SK-MEL-5 (cell line): ENCODE measurements around the genes JPT1, MRPS7, TMEM94, CASKIN2, LLGL2, SMIM5 and SAP30BP.

GRCh38 chr17:75152542-75153139 lies 1.7 kb downstream of the JPT1 start:
RAMPAGE:
- cytosol, long total RNA, result no peak
- long total RNA, result no peak
- nucleus, long total RNA, result no peak

RAMPAGE:
- cytosol, long total RNA, result no peak
- long total RNA, result start-site peak on the minus strand at chr17:75154514-75154519, 2,570 and 725 reads in 2 replicates
- nucleus, long total RNA, result start-site peak on the minus strand at chr17:75154454-75154518, 279 and 96 reads in 2 replicates
Measured at GRCh38 chr17:75154026-75155012, at the start of gene JPT1. TSS of gene JPT1 (minus strand) at chr17:75154512.

DNA sequence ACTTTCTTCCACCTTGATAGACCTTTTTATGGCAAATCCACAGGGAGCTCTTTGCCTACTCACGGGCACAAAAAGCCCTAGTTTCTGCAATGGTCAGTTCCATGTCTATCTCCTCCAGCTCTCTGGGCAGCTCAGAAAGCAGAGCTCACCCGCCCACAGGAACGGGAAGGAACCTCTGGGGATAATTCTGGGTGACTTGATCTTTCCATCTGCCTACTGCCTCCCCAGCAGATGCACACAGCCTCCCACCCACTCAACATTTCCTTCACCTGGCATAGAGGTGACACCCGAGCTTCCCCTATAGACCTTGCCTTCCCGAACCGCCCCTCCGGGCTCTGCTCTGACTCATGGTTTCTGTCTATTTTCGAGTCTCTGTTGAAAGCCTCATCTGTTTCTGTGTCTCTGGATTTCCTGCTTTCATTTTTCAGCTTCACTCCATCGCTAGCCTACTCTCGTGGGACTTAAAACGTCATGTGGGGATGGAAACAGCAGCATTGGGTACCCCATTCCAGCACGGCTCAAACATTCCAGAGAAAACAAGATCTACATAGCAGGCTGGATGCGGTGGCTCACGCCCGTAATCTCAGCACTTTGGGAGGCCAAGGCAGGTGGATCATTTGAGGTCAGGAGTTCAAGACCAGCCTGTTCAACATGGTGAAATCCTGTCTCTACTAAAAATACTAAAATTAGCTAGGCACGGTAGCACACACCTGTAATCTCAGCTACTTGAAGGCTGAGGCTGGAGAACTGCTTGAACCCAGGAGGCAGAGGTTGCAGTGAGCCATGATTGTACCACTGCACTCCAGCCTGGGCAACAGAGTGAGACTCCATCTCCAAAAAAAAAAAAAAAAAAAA lies 11.3 kb downstream of the GGA3 start:
RAMPAGE:
- cytosol, long total RNA, result no peak
- long total RNA, result no peak
- nucleus, long total RNA, result no peak

RAMPAGE:
- cytosol, long total RNA, result start-site peak on the plus strand at chr17:75261866-75261906, 6,396 and 6,036 reads in 2 replicates
- long total RNA, result start-site peak on the plus strand at chr17:75261866-75261900, 4,303 and 4,412 reads in 2 replicates
- nucleus, long total RNA, result start-site peak on the plus strand at chr17:75261879-75261897, 972 and 665 reads in 2 replicates
Measured at GRCh38 chr17:75261806-75263076, at the start of gene MRPS7. TSS of gene MRPS7 (plus strand) at chr17:75261879.

GRCh38 chr17:75266545-75267192 lies 4.4 kb downstream of the MIF4GD start:
RAMPAGE:
- cytosol, long total RNA, result no peak
- long total RNA, result no peak
- nucleus, long total RNA, result no peak

RAMPAGE:
- cytosol, long total RNA, result no peak
- long total RNA, result no peak
- nucleus, long total RNA, result no peak
Measured at GRCh38 chr17:75270115-75271067, 640 bp downstream of the MIF4GD start.

RAMPAGE:
- cytosol, long total RNA, result no peak
- long total RNA, result no peak
- nucleus, long total RNA, result start-site peak on the plus strand at chr17:75456600-75456721, 75 and 43 reads in 2 replicates
Measured at GRCh38 chr17:75456314-75456767, at the start of gene TMEM94. TSS of gene TMEM94 (plus strand) at chr17:75456635.

GRCh38 chr17:75494247-75494881 lies 21.0 kb downstream of the CASKIN2 start:
RAMPAGE:
- cytosol, long total RNA, result no peak
- long total RNA, result no peak
- nucleus, long total RNA, result no peak

DNA sequence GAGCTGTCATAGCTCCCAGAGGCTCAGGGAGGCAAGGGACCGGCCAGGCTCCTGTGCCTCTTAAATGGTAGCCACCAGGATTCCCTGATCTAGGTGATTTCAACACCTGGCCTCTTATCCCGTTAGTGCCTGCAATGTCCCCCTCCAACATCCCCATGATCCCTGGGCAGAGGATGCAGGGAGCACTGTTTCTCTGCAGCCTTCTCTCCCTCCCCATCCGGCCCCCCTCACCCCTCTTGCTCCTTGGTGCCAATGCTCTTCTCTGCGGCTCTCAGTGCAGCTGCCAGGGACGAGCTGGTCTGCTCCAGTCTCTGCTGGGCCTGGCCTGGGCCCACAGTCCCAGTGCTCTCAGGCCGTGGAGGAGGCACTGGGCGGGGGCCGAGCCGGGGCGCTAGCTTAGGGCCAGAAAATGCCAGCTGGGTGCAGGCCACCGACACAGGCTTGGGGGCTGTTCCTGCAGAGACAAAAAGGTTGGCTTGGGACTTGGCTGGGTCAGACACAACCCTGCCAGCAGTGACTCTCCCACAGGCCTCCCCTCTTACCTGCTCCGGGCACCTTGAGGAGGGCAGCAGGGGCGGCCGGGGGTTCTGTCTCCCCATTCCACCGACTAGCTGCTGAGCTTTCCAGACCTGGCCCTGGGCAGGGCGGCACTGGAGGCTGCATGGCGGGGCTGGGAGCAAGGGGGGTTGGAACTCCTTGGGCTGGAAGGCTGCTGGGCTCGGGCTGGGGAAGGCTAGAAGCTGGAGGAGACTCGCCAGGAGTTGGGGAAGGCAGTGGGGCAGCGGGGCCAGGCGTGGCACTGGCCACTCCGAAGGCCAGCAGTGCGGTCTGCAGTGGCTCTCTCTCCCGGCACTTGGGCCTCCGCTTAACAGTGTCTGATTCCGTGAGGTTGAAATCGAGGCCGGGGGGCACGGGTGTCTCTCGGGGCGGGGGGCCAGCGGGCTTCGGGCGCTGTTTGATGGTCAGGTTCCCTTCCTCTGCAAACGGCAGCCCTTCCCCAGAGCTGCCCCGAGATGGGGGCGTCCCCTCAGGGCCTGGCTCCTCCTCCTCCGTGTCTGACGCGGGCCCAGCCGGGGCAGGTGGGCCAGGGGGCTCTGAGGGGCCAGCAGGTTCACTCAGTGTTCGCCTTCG lies 13.7 kb downstream of the CASKIN2 start:
RAMPAGE:
- cytosol, long total RNA, result no peak
- long total RNA, result no peak
- nucleus, long total RNA, result no peak

GRCh38 chr17:75513816-75514214 lies 1.5 kb downstream of the CASKIN2 start:
RAMPAGE:
- cytosol, long total RNA, result no peak
- long total RNA, result no peak
- nucleus, long total RNA, result no peak

DNA sequence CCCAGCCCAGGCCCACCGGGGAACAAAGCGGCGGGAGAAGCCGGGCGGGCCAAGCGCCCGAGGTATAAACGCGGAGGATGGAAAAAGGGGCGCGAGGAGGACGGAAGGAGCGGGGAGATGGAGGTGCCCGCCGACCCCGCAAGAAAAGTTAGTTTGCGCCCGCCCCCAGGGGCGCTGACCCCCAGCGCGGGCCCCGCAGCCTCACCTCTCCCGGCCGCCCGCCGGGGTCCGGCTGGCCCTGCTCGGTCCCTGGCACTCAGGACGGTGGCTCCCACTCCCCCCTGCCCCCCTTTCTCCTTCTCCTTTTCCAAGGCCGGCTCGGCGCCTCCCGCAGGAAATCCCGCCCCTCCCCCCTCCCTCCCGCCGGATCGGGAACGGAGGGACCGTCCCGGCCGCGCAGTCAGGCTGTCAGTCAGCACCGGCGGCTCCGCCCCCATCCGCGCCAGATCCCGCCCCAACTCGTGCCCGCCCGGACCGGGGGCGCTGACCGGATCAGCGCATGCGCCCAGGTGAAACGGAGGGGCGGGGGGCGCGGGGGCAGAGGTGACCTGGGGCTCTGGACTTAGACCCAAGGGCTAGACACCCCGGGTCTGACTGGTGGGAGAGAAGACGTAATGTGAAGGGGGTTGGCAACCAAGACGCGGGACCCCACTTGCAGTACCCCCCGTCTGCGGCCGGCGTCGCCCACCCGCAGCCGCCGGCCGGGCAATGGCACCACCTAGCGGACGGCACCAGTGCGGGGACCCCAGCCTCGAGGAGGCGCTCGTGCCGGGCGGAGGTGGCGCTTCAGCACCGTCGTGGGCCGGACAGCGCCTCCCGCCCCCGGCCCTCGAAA lies at the start of gene CASKIN2:
Gene CASKIN2, minus strand, starts transcription at position 342 of the 835 bp plus-strand sequence.
RAMPAGE:
- cytosol, long total RNA, result no peak
- long total RNA, result no peak
- nucleus, long total RNA, result no peak

DNA sequence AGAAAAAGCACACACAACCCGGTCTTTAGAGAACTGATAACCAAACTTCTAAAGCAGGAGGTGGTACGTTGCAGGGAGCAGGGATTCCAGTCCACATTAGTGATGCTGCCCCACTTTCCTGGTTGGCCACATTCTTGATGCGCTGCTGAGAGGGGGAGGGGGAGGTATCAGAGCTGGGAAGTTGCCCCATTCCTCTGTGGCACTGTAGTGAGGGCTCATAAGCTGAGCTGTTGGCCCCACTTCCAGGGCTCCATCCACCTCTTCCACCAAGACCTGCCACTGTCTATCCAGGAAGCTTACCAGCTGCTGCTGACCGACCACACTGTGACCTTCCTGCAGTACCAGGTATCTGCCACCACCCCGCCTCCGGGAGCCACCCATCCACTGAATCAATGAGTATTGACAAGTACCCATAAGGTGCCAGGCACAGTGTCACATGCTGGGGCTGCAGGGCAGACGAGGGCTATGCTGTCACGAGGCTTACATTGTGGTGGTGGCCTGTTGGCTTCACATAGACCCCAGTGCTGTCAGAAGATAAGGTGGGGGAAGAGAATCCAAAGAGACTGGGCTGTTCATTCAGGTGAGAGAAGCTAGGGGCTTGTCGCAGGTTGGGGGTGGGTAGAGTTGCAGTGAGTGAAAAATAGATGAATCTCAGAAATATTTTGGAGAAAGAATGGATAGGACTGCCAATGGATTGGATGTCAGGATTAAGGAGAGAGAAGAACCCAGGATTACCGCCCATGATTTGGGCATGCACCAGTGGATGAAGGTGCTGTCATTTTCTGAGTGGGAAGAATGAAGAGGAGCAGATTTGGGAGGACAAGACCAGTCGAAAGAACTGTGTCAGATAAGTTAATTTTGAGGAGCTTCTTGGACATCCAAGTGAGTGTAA lies 1.2 kb downstream of the TSEN54 start:
RAMPAGE:
- cytosol, long total RNA, result no peak
- long total RNA, result no peak
- nucleus, long total RNA, result no peak

DNA sequence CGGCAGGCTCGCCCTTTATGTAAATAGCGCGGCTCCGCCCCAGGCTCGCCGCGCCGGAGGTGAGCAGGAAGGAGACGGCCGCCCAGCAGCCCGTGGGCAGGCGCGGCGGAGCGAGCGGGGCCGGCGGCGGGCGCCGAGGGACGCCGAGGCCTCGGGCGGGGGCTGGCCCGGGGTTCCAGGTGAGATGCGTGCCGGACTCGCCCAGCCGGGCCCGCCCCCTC lies at the start of gene LLGL2:
Gene LLGL2, plus strand, starts transcription at position 51 of the 221 bp plus-strand sequence.
RAMPAGE:
- cytosol, long total RNA, result no peak
- long total RNA, result no peak
- nucleus, long total RNA, result no peak

DNA sequence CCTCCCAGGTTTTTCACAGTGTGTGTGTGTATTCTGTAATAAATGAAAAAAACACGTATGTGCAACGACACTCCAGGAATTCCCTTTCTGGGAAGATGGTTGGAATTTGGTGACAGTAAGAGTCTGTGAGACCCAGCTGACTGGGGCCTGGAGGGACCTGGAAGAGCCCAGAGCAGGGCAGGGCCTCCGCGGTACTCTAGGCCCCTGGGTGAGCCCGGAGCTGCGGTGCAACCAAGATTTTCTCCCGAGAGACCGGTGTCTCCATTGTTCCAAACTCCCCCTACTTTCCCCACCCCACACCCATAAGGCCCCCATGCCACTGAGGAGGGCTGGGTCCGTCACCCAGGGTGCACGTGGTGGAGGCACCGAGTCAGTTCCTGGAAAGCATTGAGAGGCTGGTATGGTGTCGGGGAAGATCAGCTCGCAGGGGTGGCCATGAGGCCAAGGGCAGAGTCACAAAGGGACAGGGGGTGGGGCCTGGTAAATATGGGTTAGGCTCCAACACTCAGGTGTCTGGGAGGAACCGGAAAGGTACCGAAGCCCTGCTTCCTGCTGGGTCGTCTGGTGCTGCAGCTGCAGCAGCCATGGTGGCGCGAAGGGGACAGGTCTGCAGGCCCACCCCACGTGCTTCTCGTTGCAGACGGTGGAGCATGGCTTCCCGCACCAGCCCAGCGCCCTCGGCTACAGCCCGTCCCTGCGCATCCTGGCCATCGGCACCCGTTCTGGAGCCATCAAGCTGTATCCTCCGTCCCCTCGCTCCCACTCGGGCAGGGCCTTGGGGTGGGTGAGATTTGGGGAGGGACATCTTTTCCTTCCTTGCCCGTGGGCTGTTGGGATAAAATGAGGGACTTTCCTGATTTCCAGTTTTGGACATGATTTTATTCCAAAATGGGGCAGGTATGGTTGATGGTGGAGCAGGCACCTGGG lies 30.2 kb downstream of the LLGL2 start:
RAMPAGE:
- cytosol, long total RNA, result no peak
- long total RNA, result no peak
- nucleus, long total RNA, result no peak

DNA sequence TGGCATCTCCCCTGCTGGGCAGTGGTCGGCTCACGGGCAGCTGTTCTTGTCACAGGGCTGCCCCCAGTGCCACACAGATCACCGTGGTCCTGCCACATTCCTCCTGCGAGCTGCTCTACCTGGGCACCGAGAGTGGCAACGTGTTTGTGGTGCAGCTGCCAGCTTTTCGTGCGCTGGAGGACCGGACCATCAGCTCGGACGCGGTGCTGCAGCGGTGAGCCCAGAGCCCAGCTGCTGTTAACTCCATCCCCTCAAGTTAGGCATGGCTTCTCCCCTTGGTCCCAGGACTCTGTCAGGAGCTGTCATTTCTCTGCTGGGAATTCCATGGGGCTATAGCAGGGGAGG lies 28.4 kb upstream of the MYO15B start:
RAMPAGE:
- cytosol, long total RNA, result no peak
- long total RNA, result no peak
- nucleus, long total RNA, result no peak

DNA sequence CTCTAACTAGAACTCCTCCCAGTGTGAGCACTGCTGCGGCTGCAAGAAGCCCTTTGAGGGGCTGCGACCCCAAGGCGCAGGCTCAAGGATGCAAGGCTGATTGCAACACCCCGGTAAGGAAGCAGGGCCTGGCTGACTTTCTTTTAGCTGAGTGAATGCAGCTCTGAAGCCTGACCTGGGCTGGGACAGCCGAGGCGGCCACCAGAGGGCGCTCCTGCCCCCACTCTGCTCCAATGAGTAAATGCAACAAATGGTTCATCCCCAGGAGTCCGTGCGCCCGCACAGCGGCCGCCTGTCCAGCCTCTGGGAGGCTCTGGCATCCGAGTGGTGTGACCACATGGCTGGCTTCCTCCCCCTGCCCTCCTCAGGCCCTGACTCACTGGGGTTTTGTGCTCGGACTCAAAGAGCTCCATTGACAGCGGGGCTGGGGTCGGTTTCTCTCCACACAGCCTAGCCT lies 315 bp upstream of the SMIM5 start:
RAMPAGE:
- cytosol, long total RNA, result no peak
- long total RNA, result no peak
- nucleus, long total RNA, result no peak

DNA sequence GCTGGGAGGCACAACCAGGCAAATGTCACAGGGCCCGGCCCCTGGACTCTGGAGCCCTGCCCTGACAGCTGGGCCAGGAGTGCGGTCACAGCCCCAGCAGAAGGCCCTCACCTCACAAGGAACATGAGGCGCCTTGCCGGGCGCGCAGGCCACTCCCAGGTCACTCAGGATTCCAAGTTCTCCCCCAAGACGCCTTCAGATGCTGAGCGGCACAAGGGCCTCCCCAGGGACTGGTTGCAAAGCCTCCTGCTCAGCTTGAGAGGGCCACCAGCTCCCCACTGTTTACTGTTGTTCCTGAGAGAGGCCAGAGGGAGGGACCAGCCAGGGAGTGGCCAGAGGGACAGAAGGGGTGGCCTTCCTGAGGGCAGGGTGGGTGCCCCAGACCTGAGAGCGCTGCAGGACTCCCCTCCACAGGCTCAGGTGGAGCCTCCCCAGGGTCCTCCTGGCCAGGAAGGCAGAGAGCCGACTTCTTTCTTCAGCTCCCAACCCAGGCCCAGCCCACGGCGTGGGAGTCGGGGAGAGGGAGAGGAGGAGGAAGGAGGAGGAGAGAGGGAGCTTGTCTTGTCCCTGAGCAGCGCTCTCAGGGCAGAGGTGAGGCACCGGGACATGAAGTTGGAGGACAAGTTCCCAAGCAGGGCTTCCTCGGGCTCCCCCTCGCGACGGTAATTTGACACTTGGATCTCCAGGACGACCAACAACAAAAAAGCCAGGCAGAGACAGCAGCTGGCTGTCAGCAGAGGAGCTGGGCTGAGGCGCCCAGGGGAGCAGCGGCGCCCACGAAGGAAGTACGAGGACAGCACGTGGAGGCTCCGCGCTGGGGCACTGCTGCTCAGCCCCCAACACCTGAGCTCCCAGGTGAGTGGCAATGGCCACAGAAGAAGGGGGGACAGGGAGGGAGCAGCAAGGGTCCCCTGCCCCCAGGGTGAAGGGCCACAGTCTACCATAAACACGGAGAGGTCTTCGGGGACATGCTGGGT lies at the start of gene SMIM5:
Gene SMIM5, plus strand, starts transcription at position 87 of the 977 bp plus-strand sequence.
RAMPAGE:
- cytosol, long total RNA, result no peak
- long total RNA, result no peak
- nucleus, long total RNA, result no peak

DNA sequence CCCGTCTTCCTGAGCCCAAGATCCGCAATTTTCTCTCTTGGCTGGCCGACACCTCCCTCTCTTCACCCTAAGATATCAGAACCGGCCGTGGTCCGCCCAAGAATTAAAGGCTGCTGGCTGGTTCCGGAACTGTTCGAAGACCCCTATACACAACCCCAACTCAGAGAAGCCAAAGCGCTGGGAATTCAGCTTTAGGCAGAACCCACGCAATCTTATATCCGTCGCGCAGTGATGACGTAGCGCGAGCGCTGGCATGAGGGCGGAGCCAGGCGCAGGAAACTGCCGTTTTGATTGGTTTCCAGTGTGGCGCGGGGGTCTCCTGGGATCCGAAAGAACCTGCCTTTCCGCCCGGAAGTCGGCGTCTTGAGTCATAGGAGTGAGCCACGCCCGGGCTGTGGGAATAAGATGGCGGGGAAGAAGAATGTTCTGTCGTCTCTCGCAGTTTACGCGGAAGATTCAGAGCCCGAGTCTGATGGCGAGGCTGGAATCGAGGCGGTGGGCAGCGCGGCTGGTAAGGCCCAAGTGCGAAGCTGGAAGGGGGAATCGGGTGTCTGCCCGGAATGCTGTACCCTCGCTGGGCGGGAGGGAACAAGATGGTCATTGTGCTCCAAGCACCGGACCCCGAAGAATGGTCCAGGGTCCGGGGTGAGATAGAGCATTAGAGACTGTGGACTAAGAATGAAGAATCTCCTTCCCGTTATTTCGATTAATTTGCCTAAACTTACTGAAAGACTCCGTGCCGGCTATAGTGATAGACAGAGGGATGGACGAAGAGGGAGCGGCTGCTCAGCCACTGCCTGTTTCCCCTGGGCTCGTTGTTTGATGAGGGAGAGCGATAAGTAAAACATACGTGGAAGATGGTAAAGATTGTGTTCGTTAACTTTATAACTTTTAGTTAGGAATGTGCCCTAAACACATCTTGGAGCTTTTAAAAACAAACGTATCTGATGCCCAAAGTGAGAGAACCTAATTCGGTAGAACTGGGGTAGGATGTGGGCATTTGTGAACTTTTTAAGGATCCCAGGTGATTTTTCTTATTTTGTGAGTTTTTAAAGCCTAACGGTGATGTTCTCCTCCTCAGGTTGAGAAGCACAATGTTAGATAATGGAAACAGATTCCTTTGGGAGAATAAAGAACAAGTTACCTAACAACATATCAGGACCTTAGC lies at the start of gene SAP30BP:
Gene SAP30BP, plus strand, starts transcription at position 371 of the 1,168 bp plus-strand sequence.
RAMPAGE:
- cytosol, long total RNA, result start-site peak on the plus strand centred at position 381 of the sequence, 33 bp wide, 3,854 and 3,114 reads in 2 replicates
- long total RNA, result start-site peak on the plus strand centred at position 385 of the sequence, 38 bp wide, 2,014 and 1,049 reads in 2 replicates
- nucleus, long total RNA, result start-site peak on the minus strand centred at position 197 of the sequence, 39 bp wide, 351 and 70 reads in 2 replicates; start-site peak on the plus strand centred at position 392 of the sequence, 18 bp wide, 1,686 and 537 reads in 2 replicates

DNA sequence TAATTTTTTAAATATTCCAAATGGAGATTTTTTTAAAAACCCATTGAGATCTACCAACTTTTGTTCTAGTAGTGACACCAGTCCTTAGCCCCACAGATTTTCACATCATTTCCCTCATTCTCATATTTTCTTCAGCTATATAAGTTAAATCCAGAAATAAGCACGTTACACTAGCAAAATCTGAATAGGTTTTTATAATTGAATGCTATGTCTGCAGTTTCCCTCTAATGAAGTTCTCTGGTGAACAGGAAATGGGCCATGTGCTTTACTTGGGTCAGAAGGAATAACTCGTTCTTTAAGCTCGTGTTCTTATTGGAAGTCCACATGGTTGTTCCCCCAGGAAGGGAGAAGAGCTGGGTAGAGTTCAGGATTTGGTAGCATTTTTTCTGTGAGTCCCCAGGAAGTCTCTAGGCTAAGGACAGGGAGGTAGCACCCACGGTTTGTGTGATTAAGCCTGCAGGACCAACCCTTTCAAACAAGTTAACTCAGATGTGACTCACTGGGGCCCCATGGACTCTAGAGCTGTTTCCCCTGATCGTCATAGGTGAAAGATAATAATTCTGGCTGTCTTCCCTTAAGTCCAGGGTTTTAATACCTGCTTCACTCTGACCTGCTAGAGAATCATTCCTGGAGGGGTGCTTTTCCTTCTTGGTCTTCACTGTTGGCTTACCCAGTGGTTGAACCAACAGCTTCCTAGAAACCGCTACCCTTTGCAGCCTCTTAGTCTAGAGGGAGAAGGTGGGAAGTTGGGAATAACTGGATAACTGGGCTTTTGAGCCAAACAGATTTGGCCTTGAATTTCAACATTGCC lies 16.4 kb downstream of the SAP30BP start:
RAMPAGE:
- cytosol, long total RNA, result no peak
- long total RNA, result no peak
- nucleus, long total RNA, result no peak

DNA sequence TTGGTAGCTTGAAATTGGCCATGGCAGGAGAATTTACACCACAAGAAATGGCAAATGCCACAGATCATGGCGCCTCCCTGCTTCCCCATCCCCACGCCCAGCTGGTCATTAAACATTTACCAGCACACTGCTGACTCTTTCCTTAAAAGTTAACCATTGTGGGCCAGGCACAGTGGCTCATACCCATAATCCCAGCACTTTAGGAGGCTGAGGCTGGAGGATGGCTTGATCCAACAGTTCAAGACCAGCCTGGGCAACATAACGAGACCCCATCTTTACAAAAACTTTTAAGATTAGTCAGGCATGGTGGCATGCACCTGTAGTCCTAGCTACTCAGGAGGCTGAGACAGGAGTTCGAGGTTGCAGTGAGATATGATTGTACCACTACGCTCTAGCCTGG lies 22.5 kb upstream of the ITGB4 start:
RAMPAGE:
- cytosol, long total RNA, result no peak
- long total RNA, result no peak
- nucleus, long total RNA, result no peak